ENCODE measurements around the gene CFHR2.

DNA sequence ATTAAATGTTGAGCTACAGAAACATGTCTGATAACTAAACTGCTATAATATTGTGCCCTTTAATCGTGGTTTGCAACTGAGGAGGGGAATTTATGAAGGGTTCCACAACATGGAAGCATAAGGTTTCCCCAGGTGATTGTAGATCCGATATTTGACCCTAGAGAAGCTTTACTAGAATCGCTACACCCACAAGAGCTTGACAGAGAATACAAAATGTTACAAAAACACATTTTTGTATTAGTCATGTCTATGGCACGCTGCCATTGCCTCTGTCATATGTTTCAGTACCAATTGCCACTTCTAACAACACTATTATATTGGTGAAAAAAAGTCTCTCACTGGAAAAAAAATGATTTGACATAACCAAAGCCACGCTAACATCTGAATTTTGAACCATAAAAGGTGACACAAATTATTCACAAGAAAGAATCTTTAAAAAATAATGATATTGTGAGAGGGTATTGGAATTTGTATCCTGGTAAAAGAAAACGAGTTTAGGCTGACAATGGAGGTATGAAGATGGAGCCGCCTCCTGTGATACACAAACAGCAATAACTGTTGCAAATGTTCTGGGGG, 214.5 kb downstream of the KCNT2 start:
- PRO-cap: no peak

- PRO-cap: no peak
Observed at GRCh38 chr1:196907878-196908227, 20.0 kb downstream of the CFHR4 start.

GRCh38 chr1:196943375-196943906, at the start of gene CFHR2:
Gene CFHR2 (plus strand): TSS chr1:196943738.
- PRO-cap: no peak

- PRO-cap: no peak
Observed at GRCh38 chr1:197552761-197553329, 222.4 kb downstream of the DENND1B start.

DNA sequence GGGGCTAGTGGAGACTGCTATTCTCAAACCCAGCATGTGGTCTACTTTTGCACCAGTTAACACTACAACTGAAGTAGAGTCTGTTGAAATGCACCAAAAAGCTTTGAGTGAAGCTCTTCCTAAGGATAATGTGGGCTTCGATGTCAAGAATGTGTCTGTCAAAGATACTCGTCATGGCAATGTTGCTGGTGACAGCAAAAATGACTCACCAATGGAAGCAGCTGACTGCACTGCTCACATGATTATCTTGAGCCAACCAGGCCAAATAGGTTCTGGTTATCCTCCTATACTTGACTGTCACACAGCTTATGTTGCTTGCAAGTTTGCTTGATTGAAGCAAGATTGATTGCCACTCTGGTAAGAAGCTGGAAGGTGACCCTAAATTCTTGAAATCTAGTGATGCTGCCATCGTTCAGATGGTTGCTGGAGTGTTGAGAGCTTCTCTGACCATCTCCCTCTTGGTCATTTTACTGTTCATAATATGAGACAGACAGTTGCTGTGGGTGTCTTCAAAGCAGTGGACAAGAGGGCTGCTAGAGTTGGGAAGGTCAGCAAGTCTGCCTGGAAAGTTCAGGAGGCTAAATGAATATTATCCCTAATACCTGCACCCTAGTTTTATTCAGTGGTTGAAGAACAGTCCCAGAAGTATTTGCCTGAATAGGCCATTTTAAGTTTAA, 85.1 kb downstream of the DENND1B start:
- PRO-cap: no peak

DNA sequence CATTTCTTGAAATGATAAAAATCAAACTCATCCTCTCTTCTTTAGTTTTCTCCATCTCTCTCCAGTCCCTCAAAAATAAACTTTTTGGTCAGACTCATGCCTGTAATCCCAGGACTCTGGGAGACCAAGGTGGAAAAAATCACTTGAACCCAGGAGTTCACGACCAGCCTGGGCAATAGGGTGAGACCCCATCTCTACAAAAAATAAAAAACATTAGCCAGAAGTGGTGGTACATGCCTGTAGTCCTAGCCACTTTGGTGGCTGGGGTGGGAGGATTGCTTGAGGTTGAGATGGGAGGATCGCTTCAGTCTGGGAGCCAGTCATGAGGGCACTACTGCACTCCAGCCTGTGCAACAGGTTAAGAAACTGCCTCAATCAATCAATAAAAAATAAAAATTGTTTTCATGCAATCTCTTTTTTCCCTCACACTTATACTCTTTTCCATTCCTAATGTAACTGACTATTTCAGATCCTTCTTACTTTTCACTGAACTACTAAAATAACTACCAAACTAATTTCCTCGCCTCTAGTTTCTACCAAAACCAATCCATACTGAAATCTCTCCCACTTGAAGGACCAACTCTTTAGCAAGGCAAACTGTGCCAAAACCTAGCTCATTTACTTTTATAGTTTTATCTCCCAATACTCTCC, 71.3 kb downstream of the DENND1B start:
- PRO-cap: no peak

GRCh38 chr1:197917497-197918693, 723 bp downstream of the LHX9 start:
- PRO-cap: no peak

GRCh38 chr1:198076327-198076591, 80.5 kb upstream of the NEK7 start:
- PRO-cap: no peak

DNA sequence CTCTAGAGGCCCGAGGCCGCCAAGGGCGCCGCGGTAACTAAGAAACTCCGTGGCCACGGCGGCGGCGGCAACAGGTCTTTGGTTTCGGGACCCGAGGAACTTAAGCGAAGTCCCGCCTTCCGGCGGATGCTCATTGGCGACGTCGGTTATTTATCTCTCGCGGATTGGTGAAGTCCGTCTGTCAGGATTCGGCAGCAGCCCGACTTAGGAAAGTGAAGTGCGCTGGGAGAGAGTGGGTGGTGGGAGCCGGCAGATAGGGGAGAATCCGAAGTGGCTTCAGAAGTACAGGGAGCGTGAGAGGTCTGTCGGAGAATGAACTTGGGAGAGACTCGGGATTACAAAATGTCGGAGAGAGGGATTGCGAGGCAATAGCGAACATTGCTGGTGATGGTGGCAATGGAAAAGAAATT, 718 bp downstream of the NEK7 start:
- PRO-cap: bidirectional peak, plus-strand start at position 258 of the sequence, minus-strand start at position 66 of the sequence

DNA sequence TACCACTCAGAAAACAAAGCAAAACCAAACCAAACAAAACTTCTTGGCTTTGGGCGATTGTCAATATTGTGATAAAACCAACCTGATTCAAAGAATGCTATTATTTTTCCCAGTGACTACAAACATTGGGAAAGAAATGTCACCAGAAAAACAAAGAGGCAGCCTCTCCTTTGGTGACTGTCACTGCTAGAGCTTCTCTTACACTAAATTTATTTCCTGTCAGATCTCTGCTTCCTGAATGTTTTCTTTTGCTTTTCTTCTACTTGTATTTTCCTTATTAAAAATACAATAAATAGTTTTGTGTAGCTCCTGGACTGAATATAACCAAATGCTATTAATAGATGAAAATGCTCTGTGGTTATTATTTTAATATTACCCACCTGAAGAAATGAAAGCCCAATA, 5.7 kb downstream of the ATP6V1G3 start:
- PRO-cap: no peak

- PRO-cap: no peak
Observed at GRCh38 chr1:198612818-198613473, 25.9 kb upstream of the PTPRC start.

DNA sequence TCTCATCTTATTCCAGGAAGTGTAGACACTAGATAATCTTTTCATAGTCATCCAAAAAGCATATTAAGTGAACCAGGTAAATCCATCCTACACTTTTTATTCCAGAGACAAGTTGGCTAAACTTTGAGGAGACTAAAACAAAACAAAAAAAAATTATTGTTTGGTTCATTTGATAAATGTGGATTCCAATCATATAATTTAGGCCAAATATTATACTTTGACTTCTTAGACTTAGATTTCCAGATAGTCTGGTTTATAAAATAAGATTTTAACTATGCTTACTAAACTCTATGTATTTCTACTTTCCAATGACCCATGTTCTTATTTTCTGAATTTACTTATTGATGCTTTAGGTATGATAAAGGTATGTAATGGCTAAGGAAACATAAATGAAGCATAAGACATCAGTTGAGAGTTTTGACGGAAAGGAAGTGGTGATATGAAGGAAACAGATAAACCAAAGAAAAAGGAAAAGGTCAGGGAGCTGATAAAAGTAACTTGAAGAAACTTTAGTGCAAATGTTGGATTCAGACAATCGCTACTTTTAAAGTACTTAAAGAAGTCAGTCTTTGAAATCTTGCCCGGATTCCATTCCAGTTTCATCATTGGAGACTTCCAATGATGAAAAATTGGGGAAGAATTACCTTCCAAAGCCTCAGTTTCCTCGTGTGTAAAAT, 10.3 kb downstream of the PTPRC start:
- PRO-cap: no peak

DNA sequence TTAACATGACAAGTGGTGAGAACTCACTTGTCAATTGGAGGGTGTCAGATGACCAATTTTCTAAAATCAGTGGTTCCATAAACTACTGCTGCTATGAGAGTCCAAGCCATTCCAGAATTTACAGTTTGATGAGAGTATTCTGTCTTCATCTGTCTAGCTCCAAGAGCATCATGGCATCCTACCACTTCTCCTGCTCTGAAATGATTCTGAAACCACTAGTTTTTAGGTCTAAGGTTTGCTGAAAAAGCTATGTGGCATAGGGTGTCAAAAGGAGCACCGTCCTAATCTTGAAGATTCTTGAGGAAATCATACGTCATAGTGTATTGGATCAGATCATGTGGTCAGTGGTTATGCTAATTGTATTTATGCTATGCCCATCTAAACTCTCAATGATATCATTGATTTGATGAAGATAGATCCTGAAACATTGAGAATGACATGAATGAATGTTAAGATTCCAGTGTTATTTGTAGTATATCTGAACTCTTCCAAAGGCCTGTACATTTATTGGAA, 281.3 kb downstream of the PTPRC start:
- PRO-cap: no peak

- PRO-cap: no peak
Observed at GRCh38 chr1:199041735-199042074, 402.9 kb downstream of the PTPRC start.

DNA sequence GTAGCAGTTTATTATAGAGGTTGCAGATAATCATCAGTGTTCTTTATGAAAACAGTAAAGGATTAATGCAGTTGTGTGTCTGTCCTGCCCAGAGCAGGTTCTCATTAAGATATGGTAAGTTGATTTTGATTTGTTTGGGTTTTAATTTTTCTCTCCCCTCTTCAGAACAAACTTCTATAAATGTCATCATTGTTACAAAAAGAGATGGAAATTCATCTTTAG, 76.7 kb downstream of the NR5A2 start:
- PRO-cap: no peak

DNA sequence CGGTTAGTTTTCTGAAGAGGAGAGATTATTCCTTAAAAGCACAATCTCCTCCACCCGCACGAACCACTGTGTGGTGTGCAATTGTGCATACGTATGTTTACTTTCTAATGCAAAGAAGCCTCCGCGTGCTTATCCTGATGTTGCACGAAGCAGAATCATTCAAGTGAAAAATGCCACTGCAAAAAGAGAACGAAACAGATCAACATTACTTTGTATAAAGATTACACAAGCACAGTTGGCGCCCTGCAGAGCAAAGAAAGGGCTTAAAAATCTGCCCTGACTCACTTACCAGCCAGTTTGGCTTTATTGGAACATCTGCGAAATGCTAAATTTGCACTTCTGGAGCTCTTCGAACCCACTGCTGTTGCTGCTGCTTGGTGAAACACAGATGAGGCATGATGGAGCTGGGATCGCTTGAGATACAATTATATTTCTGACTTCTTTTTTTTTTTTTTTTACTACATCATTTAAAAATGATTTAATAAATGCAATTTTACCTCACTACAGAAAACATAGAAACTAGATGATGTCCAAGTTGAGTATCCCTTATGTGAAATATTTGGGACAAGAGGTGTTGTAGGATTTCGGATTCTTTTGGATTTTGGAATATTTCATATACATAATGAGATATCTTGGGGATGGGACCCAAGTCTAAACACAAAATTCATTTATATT, 166.6 kb downstream of the ZNF281 start:
- PRO-cap: no peak

GRCh38 chr1:200275405-200275965, 134.4 kb downstream of the ZNF281 start:
- PRO-cap: no peak

DNA sequence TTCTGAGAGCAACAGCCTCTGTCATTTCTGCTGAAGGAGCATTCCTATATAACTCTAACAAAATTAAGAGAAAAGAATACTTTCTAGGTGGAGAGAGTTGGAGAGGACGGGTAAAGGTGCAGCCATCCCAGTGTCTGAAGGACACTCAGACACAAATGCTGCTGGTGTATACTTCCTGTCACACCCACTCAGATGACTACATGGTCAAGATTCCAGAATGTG, 35.4 kb downstream of the ZNF281 start:
- PRO-cap: no peak

DNA sequence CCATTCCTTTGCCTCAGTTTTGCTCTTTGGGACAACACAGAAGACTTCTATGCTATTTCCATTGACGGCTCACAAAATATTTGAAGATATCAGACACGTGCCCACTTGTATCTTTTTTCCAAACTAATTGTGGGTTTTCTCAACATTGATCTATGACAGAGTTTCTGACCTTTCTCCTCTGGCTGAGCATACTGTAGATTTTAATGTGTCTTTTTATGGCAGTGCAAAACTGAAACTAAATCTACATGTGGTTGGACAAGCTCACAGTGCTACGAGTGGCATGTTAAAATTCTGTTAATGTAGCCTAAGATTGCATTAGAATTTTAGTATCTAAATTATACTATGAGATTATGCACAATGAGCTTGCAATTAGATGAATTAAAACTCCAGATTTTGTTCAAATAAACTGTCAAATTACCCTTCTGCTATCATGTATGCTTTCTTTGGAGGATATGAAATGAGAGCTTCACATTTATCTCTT, 28.0 kb upstream of the ZNF281 start:
- PRO-cap: no peak

- PRO-cap: no peak
Observed at GRCh38 chr1:200728992-200729608, 9.6 kb upstream of the CAMSAP2 start.

Measured in ReNcell CX (cell line).